Peyer's patch (tissue), 4 donors: ENCODE results near the genes SPATA31C2 and NXNL2.

GRCh38 chr9:84830372-84830695 lies 160.8 kb downstream of the NTRK2 start:
- PRO-cap: no peak
- RAMPAGE, long total RNA, 4 experiments: no peak in any of the 4 experiments

GRCh38 chr9:84858269-84858704 lies 188.8 kb downstream of the NTRK2 start:
- PRO-cap: no peak
- RAMPAGE, long total RNA, 4 experiments: no peak in any of the 4 experiments

- PRO-cap: no peak
- RAMPAGE, long total RNA, 4 experiments: start-site peak on the minus strand in 1 of 4 experiments, at chr9:85716725-85716816 at its widest, 5 reads per replicate
Measured at GRCh38 chr9:85716357-85716963, 25.3 kb downstream of the AGTPBP1 start.

DNA sequence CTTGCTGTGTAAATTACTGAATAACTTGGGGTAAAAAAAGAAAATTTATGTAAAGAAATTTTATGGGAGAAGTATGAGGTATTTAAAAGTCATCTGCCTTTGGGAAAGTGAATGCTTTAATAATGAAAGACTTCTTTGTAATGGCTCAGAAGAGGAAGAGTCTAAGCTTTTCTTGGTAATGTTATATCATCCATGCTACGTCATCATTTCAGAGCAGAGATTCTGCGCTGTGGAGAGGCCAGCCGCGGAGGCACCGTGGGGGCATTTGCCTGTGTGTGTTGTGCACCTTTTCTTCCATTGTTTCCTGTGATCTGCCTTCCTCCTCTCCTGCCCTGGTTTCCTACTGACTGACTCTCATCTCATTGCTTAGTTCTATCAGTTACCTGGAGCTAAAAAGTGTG lies 78.2 kb downstream of the GOLM1 start:
- PRO-cap: no peak
- RAMPAGE, long total RNA, 4 experiments: no peak in any of the 4 experiments

GRCh38 chr9:86434382-86434896 lies 80.2 kb upstream of the TUT7 start:
- PRO-cap: no peak
- RAMPAGE, long total RNA, 4 experiments: no peak in any of the 4 experiments

GRCh38 chr9:87030019-87030557 lies 82.8 kb upstream of the GAS1 start:
- PRO-cap: no peak
- RAMPAGE, long total RNA, 4 experiments: no peak in any of the 4 experiments

GRCh38 chr9:87405855-87406054 lies 91.9 kb upstream of the DAPK1 start:
- PRO-cap: no peak
- RAMPAGE, long total RNA, 4 experiments: no peak in any of the 4 experiments

GRCh38 chr9:87582015-87582510 lies 84.4 kb downstream of the DAPK1 start:
- PRO-cap: no peak
- RAMPAGE, long total RNA, 4 experiments: no peak in any of the 4 experiments

DNA sequence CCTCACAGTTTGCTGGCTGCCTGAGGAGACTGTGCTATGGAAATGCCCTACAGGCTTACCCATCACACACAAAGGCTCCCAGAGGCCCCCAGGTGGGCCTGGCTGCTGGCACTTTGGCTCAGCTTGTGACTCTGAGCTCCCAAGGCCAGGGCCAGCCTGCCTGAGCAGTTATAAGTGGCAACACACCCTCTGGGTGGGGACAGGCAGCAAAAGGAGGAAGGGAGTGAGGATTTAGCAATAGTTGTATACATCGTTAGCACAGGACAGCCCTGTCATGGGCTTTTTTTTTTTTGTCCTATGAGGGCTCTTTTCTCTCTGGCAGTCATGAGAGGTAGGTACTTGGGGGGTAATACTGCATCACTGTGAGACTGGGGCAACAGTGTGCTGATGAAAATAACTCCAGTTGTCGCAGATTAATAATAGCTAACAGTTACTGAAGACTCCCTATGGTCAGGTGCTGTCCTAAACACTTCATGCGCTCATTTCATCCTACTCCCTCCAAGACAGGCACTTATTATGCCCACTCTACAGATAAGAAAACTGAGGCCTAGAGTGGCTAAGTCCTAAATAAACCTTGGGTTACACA lies 103.7 kb downstream of the DAPK1 start:
- PRO-cap: unidirectional peak, minus-strand start at position 133 of the sequence
- RAMPAGE, long total RNA, 4 experiments: no peak in any of the 4 experiments

- PRO-cap: no peak
- RAMPAGE, long total RNA, 4 experiments: start-site peak on the plus strand in 1 of 4 experiments, at chr9:87727619-87727698 at its widest, 10 reads per replicate
Measured at GRCh38 chr9:87727557-87728291, 1.8 kb downstream of the CTSL start.

DNA sequence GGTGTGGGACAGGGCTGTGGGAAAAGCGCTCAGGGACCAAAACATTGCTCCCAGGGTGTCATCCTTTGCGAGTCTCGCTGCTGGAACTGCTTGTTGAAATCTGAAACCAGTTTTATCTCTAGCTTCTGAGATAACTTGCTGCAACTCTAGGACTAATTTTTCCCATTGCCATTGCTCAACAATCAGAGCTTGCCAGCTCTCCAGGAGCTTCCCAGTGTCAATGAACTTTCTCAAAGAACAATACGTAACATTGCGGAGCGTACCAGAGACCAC lies 48.0 kb downstream of the SPATA31C2 start:
- PRO-cap: no peak
- RAMPAGE, long total RNA, 4 experiments: no peak in any of the 4 experiments

GRCh38 chr9:88138181-88138644 lies at the start of gene SPATA31C2:
SPATA31C2 (minus strand) TSS chr9:88138475.
- PRO-cap: no peak
- RAMPAGE, long total RNA, 4 experiments: no peak in any of the 4 experiments

DNA sequence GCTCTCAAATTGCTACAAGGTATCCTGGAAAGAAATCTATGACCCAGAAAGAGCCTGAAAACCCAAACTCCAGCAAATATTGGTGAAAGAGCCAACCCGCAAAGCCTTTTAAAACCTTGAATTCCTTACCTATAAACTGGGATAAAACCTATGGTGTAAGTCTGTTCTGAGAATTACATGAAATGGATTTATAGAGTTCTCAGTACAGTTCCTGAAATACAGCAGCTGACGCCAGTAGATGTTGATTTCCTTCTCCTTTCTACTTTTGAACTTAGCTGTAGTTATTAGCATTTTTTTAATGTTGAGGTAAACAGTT lies 3.6 kb downstream of the SPIN1 start:
- PRO-cap: no peak
- RAMPAGE, long total RNA, 4 experiments: no peak in any of the 4 experiments

DNA sequence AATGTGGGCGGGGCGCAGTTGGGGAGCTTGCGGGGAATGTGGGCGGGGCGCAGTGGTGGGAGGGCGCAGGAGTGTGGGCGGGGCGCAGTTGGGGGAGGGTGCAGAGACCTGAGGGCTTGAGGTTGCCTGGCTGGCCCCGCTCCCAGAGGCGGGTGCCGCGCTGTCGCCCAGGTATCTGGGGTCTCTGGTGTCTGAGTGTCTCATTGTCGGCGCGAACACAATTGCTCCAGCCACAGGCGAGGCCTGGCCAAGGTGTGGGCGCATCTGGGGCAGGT lies at the start of gene NXNL2:
Gene NXNL2 (plus strand): TSS at position 145 of the 275 bp plus-strand sequence.
- PRO-cap: no peak
- RAMPAGE, long total RNA, 4 experiments: no peak in any of the 4 experiments

DNA sequence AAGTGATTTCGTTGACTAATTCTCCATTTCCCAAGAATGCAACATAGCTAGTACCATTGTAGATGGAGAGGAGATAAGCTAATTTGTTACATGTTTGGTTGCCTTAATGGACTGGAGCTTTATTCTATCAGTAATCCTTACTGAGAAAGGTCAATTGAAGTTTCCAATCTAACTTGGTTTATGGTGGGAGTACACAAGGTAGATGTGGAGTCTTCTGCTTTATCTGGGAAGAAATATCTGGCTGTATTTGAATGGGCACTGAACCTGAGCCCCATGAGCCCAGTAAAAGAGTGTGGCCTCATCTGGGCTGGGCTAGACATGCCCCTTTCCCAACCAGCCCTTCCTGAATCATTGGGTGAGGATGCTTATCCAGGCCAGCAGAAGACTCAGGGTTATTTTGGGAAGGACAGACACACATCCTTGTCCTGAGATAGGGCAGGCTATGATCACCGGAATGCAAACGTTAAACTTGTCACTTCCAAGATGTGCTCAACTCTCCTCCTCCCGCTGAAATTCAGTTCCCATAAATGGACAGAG lies 69.7 kb downstream of the NXNL2 start:
- PRO-cap: no peak
- RAMPAGE, long total RNA, 4 experiments: no peak in any of the 4 experiments

- PRO-cap: no peak
- RAMPAGE, long total RNA, 4 experiments: no peak in any of the 4 experiments
Measured at GRCh38 chr9:88651826-88652789, 117.1 kb downstream of the NXNL2 start.

GRCh38 chr9:88923846-88924045 lies 67.5 kb upstream of the S1PR3 start:
- PRO-cap: no peak
- RAMPAGE, long total RNA, 4 experiments: no peak in any of the 4 experiments

GRCh38 chr9:88932733-88933200 lies 58.5 kb upstream of the S1PR3 start:
- PRO-cap: no peak
- RAMPAGE, long total RNA, 4 experiments: no peak in any of the 4 experiments

DNA sequence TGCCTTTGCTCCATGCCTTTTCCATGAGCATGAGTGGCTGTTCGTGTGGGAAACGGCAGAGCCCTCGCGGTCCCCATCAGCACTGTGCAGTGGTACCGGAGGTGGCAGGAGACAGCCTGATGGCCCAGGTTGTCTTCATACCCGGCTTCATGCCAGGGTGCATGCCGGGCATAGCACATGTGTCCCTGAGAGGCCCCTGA lies 6.5 kb downstream of the S1PR3 start:
- PRO-cap: no peak
- RAMPAGE, long total RNA, 4 experiments: no peak in any of the 4 experiments

DNA sequence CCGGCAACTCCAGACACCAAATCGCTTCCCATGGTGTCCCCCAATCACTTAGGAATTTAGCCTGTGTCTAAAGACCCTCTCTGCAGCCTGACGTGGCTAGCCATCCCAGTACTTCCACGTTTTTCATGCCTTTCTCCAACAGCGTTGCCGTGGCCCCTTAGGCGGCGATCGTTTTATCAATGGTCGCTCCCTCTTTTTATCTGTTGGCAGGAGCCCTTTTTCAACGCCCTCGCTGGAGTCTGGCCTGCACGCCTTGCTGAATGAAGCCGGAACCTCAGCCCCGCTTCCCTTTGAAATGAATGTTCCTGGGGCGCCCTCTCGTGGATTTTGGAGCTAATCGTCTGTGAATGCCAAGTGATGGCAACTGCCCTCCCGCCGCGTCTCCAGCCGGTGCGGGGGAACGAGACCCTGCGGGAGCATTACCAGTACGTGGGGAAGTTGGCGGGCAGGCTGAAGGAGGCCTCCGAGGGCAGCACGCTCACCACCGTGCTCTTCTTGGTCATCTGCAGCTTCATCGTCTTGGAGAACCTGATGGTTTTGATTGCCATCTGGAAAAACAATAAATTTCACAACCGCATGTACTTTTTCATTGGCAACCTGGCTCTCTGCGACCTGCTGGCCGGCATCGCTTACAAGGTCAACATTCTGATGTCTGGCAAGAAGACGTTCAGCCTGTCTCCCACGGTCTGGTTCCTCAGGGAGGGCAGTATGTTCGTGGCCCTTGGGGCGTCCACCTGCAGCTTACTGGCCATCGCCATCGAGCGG lies 9.8 kb downstream of the S1PR3 start:
- PRO-cap: no peak
- RAMPAGE, long total RNA, 4 experiments: no peak in any of the 4 experiments